H7 (cell line): ENCODE measurements around a stretch of chr7.

- RAMPAGE, long total RNA = no peak
Measured at GRCh38 chr7:158834637-158835502, 5.6 kb upstream of the ESYT2 start.

- RAMPAGE, long total RNA = no peak
Measured at GRCh38 chr7:158850119-158850532, 6.2 kb upstream of the DYNC2I1 start.

GRCh38 chr7:158863328-158863871, 7.0 kb downstream of the DYNC2I1 start:
- RAMPAGE, long total RNA = no peak

GRCh38 chr7:158863872-158864628, 7.7 kb downstream of the DYNC2I1 start:
- RAMPAGE, long total RNA = no peak

- RAMPAGE, long total RNA = no peak
Measured at GRCh38 chr7:158937605-158938339, 81.4 kb downstream of the DYNC2I1 start.

GRCh38 chr7:158973003-158973900, 116.9 kb downstream of the DYNC2I1 start:
- RAMPAGE, long total RNA = no peak

GRCh38 chr7:159084259-159084956, 60.3 kb downstream of the VIPR2 start:
- RAMPAGE, long total RNA = no peak

GRCh38 chr7:159197087-159198027, 52.7 kb upstream of the VIPR2 start:
- RAMPAGE, long total RNA = no peak